Hair follicle dermal papilla cell (primary cell): ENCODE data around the genes MBTPS1, ADAD2 and WFDC1.

DNA sequence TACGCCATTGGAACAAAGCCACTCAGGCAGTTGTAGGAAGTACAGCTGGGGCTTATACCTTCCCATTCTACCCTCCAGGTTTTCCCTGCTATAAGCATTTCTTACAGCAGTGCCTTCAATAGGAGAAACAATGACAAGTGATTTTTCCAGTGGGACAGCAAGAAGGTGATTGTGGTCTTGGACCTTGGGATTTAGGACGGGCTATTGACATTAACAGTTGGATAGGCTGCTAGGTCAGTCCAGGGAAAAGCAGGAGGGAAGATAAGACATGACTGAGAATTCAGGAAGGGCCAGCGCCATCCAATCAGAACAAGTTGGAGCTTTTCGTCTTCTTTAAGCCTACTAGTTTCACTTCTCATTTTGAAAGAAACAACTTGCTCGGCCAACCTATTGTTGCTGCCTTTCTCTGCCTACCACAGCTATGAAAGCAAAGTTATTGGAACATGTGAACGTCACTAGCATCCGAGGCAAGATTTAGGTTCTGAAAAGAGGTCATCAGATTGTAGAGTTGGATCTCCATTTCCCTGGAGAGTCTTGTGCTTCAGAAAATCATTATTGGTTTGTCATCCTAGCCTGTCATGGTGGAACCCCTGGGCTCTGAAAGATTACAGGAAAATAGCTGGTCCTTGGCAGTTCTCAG is 25.0 kb downstream of the CDH13 start:
- CAGE, long polyA plus RNA: no peak

GRCh38 chr16:82653336-82654560 is 27.0 kb downstream of the CDH13 start:
- CAGE, long polyA plus RNA: no peak

DNA sequence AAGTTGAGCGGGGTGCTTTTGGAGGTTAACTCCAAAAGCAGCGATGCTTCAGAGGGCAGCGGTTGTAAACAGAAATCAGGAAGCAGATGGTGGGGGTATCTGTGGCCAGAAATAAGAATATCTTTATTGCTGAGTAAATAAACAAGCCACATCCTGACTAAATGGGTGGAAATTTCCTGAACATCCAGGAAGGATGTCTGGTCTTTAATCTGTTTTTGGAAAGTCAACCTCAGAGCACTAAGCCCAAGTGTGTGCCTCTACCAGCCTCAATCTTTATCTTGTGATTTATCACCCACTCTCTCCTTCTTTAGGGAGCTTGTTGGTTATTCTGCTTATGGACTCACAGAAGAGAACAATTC is 123.3 kb downstream of the CDH13 start:
- CAGE, long polyA plus RNA: no peak

DNA sequence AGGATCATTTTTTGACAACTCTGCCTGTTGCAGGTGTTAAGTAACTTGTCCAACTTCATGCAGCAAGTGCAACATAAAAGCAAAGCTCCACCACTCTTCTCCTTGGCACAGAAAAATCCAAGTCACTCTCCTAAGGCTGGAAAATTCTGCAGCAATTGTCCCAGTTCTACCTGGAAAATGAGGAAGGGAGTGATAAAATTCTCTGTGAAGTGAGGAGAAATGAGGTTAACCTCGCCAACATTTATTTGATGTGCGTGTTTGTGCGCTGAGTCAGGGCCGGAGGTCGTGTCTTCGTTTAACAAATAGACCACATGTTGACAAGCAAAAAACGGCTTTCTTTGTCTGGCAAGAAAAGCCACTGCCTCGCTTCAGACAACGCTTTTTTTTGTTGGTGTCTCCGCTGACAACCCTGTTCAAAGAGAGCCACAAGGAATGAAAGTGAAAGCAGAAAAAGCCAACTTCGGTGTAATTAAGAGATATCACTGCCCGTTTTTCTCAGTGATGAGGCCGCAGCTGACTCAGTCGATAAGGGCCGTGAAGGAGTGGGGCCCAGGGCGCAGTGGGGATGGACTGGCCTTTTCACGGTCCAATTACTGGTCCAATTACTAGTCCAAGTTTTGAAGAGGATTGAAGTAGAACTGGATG is 510.5 kb downstream of the CDH13 start:
- CAGE, long polyA plus RNA: no peak

- CAGE, long polyA plus RNA: no peak
Measured at GRCh38 chr16:83247754-83248224, 560.0 kb upstream of the HSBP1 start.

DNA sequence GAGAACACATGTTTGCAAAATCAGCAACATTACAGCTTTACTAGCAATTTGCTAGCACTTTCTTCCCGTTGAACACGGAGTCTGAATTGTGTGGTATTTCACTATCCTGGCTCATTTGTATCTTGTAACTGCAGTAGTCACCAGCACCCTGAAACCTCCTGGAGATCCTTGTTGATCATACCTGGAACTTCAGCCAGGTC is 334.6 kb upstream of the HSBP1 start:
- CAGE, long polyA plus RNA: no peak

- CAGE, long polyA plus RNA: no peak
Measured at GRCh38 chr16:83689442-83689925, 118.3 kb upstream of the HSBP1 start.

- CAGE, long polyA plus RNA: no peak
Measured at GRCh38 chr16:83813876-83814800, 6.4 kb downstream of the HSBP1 start.

- CAGE, long polyA plus RNA: no peak
Measured at GRCh38 chr16:83912979-83913555, 14.2 kb downstream of the MLYCD start.

DNA sequence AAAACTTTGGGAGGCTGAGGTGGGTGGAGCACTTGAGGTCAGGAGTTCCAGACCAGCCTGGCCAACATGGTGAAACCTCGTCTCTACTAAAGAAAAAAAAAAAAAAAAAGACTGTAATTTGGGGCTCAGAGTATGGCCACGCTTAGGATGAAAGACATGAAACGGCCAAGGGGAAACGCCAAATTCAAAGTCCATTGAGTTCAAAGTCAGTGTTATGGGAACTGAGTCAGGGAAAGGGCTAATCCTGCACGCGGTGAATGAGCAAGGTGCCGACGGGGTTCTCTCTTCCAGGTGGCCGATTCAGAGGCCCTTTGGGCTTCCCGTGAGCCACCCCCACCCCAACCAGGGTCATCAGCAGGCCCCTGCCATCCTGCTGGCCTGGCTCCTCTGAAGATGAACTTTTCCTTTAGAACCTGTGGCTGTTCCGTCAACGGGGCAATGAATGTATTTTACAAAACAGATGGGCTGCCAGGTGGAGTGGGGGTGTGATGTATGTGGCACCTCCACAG is 7.4 kb upstream of the OSGIN1 start:
- CAGE, long polyA plus RNA: no peak

DNA sequence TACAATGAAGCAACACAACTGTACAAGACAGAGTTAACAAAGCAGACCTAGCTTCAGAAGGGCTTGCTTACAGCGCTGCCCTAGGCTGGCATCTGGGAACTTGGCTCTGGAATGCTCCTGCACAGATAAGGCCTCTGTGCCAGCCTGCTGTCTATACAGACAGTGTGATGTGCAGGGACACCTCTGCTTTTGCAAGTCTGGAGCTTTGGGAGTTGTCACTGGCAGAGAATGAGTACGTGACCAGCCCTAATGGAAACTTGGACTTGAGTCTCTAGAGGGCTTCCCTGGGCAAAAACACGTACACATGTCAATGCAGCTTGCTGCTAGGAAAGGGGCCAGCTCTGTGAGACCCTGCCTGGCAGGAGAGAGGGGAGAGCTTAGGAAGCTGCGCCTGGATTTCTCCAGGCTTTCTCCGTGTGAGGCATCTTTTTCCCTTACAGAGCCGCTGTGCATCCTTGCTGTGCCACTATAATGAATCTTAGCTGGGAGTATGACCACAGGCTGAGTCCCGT is 32.2 kb upstream of the SLC38A8 start:
- CAGE, long polyA plus RNA: no peak

DNA sequence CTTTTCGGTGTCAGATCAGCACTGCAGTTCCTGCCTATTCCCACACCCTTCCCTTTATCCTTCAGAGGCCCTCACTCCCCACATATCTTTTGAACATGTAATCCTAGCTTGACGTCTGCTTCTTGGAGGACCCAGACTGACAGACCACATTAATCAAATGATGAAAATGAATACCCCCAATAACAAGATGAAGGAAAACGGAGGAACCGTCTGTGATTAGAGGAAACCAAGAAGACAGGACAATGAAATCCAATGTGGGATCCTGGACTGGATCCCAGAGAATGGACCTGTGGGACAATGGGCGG is 36.0 kb downstream of the MBTPS1 start:
- CAGE, long polyA plus RNA: no peak

DNA sequence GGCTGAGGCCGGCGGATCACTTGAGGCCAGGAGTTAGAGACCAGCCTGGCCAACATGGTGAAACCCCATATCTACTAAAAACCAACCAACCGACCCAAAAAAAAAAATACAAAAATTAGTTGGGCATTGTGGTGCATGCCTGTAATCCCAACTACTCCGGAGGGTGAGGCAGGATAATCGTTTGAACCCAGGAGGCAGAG is 12.0 kb downstream of the MBTPS1 start:
- CAGE, long polyA plus RNA: no peak

GRCh38 chr16:84116116-84117172 is at the start of gene MBTPS1:
MBTPS1 (minus strand) TSS chr16:84116942.
- CAGE, long polyA plus RNA: no peak

- CAGE, long polyA plus RNA: no peak
Measured at GRCh38 chr16:84190721-84191693, at the start of gene ADAD2. ADAD2 (plus strand) TSS chr16:84191157.

- CAGE, long polyA plus RNA: no peak
Measured at GRCh38 chr16:84283963-84284691, 10.6 kb upstream of the WFDC1 start.

DNA sequence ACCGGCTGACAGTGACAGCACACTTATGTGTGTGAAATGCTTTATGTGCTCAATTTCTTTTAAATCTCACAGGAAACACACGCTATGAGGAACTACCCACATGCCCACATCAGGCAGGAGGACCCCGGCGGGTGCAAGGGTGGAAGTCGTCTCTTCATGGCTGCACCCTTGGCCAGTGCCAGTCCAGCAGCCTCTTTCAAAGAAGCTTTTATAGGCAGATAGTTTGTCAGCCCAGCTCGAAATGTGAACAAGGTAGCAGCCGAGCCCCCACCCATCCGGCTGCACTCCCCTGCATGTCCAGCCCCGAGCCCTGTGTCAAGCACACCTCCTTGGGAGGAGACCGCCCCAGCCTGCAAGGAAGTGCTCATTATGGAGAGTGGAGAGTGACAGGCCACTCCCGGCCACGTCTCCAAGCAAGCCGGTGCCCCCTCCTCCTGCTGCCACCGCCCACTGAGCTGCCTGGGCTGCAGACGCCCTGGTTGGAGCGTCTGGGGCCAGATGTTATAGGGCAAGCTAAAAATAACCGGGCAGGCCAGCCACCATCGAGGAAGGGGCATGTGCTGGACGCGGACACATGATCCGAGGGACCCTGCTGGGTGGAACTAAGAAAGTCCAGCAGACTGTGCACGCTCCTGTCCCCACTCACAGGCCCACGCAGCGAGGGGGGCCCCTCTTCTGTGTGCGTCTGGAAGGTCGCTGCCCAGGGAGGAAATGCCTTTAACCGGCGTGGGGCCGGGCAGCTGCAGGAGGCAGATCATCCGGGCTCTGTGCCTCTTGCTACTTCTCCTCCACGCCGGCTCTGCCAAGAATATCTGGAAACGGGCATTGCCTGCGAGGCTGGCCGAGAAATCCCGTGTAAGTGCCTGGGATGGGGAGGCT is at the start of gene WFDC1:
WFDC1 (plus strand) TSS at position 618 of the 879 bp plus-strand sequence.
- CAGE, long polyA plus RNA: no peak

DNA sequence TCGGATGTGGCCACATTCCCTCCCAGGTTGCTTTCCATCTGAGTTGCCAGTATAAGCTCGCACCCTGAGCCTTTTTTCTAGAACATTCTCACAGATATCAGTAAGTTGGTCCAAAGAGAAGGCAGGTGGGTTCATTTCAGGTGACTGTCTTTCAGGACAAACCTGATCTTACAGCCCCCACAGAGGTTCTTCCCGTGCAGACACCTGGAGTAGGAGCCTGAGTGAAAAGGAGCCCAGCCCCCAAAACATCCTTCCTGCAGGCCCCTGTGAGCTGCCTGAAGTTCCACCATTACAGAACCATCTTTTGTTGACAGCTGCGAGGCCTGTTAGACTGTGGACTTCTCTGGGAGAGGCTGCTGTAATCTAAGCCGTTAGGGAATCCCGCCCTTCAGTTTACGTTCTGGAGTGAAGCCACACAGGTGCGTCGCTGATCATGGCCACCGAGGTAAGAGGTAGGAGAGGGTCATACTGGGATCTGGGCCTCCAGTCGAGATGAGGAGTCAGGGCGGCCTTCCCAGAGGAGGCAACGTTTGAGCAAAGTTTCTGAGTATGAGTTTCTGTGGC is 26.9 kb upstream of the ATP2C2 start:
- CAGE, long polyA plus RNA: no peak

GRCh38 chr16:84356569-84357198 is 11.7 kb upstream of the ATP2C2 start:
- CAGE, long polyA plus RNA: no peak

- CAGE, long polyA plus RNA: no peak
Measured at GRCh38 chr16:84641164-84641876, 7.0 kb upstream of the KLHL36 start.